HT1080 (cell line): ENCODE results near the genes CDK5R2 and SLC23A3.

RAMPAGE:
- cytosol, long total RNA = no peak
- long total RNA = no peak
- nucleus, long total RNA = no peak
These were observed 14.4 kb upstream of the GPBAR1 start for GRCh38 chr2:218246431-218246738.

RAMPAGE:
- cytosol, long total RNA = no peak
- long total RNA = no peak
- nucleus, long total RNA = no peak
These were observed 1.5 kb upstream of the GPBAR1 start for GRCh38 chr2:218258814-218260210.

RAMPAGE:
- cytosol, long total RNA = no peak
- long total RNA = no peak
- nucleus, long total RNA = no peak
These were observed 2.8 kb upstream of the TMBIM1 start for GRCh38 chr2:218295000-218295576.

GRCh38 chr2:218391059-218391663, 8.5 kb upstream of the CTDSP1 start:
RAMPAGE:
- cytosol, long total RNA = no peak
- long total RNA = no peak
- nucleus, long total RNA = no peak

GRCh38 chr2:218399980-218400180, 212 bp downstream of the CTDSP1 start:
RAMPAGE:
- cytosol, long total RNA = no peak
- long total RNA = no peak
- nucleus, long total RNA = no peak

GRCh38 chr2:218403915-218404636, 4.4 kb downstream of the CTDSP1 start:
RAMPAGE:
- cytosol, long total RNA = no peak
- long total RNA = no peak
- nucleus, long total RNA = no peak

GRCh38 chr2:218405744-218406799, 6.4 kb downstream of the CTDSP1 start:
RAMPAGE:
- cytosol, long total RNA = no peak
- long total RNA = no peak
- nucleus, long total RNA = no peak

GRCh38 chr2:218419291-218419663, 354 bp downstream of the VIL1 start:
RAMPAGE:
- cytosol, long total RNA = no peak
- long total RNA = no peak
- nucleus, long total RNA = no peak

RAMPAGE:
- cytosol, long total RNA = no peak
- long total RNA = no peak
- nucleus, long total RNA = no peak
These were observed 1.1 kb downstream of the CNOT9 start for GRCh38 chr2:218569567-218570303.

DNA sequence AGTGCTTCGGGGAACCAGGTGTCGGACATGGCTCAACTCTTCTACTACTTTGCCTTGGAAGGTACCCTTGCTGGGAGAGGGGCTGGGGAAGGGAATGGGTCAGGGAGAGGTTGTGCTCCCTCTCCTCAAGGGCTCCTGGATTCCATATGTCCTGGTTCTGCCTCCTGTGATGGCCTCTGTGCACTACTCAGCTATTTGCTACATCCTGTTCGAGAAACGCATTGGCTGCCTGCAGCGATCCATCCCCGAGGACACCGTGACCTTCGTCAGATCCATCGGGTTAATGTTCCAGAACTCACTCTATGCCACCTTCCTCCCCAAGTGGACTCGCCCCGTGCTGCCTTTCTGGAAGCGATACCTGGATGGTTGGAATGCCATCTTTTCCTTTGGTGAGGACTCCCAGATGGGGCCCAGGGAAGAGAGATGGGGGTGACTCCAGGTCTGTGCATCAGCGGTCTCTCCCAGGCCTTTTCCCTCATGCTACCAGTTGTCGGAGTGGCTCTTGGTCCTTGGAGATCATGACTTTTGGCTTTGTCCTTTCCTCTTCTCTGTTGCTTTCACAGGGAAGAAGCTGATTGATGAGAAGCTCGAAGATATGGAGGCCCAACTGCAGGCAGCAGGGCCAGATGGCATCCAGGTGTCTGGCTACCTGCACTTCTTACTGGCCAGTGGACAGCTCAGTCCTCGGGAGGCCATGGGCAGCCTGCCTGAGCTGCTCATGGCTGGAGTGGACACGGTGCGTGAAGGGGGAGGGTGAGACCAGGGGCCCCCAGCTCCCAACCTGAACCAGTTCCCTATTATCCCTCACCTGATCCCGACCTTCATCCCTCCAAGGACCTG, 30.6 kb downstream of the CYP27A1 start:
RAMPAGE:
- cytosol, long total RNA = no peak
- long total RNA = no peak
- nucleus, long total RNA = no peak

RAMPAGE:
- cytosol, long total RNA = no peak
- long total RNA = no peak
- nucleus, long total RNA = no peak
These were observed at the start of gene CDK5R2 for GRCh38 chr2:218959315-218960076. TSS of gene CDK5R2 (plus strand) at chr2:218959666.

GRCh38 chr2:218983677-218983928, 1.4 kb downstream of the FEV start:
RAMPAGE:
- cytosol, long total RNA = no peak
- long total RNA = no peak
- nucleus, long total RNA = no peak

DNA sequence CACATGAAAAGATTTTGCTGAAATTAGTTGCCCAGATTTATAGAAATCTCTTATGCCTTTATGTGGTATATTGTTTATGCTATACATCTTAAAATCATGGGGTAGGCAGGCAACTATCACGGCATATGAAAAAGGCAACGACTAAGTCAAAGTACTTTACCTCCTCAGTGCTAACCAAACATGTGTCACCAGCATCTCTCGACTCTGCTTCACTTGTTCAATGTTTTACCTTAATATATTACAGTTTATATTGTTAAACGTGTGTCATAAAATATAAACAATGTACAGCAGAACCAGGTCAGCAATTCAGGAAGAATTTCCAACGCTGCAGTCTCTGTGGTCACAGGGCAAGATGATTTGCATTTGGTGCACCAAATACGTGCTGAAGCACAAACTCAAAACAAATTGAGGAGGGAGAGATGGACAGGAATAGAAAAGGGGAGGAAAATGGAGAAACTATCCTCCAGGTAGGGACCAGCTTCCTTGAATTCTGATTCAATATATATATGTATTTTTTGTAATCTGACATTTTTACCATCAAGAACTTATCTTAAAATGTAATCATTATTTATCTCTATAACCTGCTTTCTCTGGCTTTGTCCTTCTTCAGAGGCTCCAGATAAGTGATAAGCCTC, 47.6 kb downstream of the NHEJ1 start:
RAMPAGE:
- cytosol, long total RNA = no peak
- long total RNA = no peak
- nucleus, long total RNA = no peak

GRCh38 chr2:219169925-219170527, at the start of gene SLC23A3:
TSS of gene SLC23A3 (minus strand) at chr2:219170029.
RAMPAGE:
- cytosol, long total RNA = no peak
- long total RNA = no peak
- nucleus, long total RNA = no peak

GRCh38 chr2:219177548-219177981, 510 bp upstream of the RETREG2 start:
RAMPAGE:
- cytosol, long total RNA = no peak
- long total RNA = no peak
- nucleus, long total RNA = no peak

GRCh38 chr2:219200458-219201288, 5.9 kb upstream of the ZFAND2B start:
RAMPAGE:
- cytosol, long total RNA = no peak
- long total RNA = no peak
- nucleus, long total RNA = no peak

DNA sequence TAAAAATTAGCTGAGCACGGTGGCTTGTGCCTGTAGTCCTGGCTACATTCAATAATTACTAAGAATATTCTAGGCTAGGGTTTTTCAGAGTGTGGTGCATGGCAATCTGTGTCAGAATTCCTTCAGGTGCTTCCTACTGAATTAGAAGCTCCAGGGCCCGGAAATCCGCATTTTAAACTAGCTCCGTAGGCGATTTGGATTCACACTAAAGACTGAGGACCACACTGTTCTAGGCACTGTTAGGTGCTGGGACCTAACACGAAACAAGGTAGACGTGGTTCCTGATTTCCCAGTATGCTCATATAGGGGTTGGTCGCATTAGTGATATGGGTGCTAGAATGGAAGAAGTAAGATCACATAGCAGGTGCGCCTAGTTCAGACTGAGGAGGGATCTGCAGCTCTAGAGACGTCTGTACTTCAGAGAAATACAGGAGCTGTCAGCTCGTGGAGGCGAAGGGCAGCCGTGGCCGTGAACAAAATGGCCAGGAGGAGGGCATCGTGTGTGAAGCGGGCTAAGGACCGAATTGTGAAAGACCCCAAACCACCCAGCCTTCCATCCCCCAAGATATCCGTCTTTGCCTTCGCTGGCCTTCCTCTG, 469 bp upstream of the ZFAND2B start:
RAMPAGE:
- cytosol, long total RNA = no peak
- long total RNA = no peak
- nucleus, long total RNA = no peak

DNA sequence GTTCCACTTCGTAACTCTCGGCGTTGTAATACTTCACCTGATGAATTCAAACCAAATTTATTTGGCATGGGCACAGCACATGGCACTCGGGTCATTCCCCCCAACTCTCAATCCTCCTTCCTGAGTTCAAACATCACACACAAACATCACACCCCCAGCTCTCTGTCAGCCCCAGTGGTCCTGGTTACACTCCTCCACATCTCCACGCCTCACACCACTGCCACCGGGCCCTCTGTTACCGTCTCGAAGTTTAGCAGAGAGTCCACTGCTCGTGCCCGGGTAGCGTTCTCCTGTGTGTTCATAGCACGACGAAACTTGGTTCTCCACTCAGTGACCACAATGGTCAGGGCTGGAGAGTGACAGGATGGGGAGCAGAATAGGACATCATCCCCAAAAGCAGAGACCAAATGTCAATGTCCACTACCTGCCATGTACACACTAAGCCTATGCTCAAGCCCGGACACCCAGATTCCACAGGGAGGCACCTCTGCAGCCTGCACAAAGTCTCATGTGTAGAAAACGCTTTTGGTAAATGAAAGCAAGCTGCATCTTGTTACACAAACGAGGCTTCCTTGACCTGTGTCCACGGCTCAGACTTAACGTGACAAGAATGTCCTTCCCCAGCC, 4.5 kb downstream of the ABCB6 start:
RAMPAGE:
- cytosol, long total RNA = no peak
- long total RNA = no peak
- nucleus, long total RNA = no peak

GRCh38 chr2:219266259-219266642, 12.5 kb upstream of the TUBA4A start:
RAMPAGE:
- cytosol, long total RNA = no peak
- long total RNA = no peak
- nucleus, long total RNA = no peak

GRCh38 chr2:219416824-219417349, 1.3 kb upstream of the DES start:
RAMPAGE:
- cytosol, long total RNA = no peak
- long total RNA = no peak
- nucleus, long total RNA = no peak